ENCODE measurements around the genes RNF175, FGB and FGG.

- RRBS, 2 experiments: no CpG with 5 or more reads among the region's 9 CpGs
Measured at GRCh38 chr4:152071832-152072589, 311.2 kb upstream of the GATB start.

GRCh38 chr4:152072626-152073134 lies 311.9 kb upstream of the GATB start:
- RRBS, 2 experiments: no CpG with 5 or more reads among the region's 10 CpGs

DNA sequence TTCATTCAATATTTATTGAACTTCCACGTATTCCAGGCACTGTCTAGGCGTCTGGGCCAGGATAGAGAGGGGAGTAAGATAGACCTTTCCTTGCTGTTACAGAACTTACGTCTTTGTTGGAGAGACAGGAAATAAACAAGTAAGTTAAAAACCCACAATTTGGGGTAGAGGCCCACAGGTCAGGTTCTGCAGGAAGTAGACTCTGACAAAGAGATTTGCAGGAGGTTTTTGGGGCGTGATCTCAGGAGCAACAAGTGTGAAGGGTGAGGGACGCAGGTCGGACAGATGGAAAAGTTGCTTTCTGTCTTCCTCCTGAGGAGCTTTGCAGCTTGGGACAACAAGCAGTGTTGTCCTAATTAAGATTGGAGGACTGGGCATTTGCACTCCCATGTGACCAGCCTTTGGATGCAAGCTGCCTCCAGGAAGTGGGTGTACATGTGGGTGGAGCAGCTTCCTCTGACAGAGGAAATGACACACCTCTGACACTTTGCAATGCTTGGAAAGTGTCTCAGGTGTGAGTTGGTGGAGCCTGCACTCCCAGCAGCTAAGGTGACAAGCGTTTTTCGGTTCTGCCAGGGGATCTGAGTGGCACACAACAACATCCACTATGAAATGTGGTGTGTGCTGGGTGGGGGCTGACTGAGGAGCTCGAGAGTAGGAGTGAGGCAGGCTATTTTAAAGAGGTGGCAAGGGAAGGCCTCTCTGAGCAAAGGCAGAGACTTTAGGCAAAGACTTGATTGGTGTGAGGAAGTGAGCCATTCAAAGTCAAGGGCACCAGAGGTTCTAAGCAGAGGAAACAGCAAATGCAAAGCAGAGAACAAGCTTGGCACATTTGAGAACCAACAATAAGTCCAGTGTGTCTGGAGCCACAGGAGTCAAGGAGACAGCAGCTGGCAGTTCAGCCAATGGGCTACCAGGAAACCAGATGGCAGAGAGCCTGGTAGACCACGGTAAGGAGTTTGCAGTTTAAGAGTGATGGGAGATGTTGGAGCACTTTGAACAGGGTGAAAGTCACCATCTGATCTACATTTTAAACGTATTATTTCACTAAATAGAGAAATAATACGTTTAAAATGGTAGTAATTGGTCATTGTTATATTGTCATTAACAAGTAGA lies 339.8 kb upstream of the GATB start:
- RRBS, 2 experiments: no CpG with 5 or more reads among the region's 12 CpGs

- RRBS, 2 experiments: no CpG with 5 or more reads among the region's 4 CpGs
Measured at GRCh38 chr4:152324127-152324572, 211.7 kb downstream of the FBXW7 start.

GRCh38 chr4:152584806-152585659 lies 49.1 kb upstream of the FBXW7 start:
- RRBS, 2 experiments: no CpG with 5 or more reads among the region's 9 CpGs

DNA sequence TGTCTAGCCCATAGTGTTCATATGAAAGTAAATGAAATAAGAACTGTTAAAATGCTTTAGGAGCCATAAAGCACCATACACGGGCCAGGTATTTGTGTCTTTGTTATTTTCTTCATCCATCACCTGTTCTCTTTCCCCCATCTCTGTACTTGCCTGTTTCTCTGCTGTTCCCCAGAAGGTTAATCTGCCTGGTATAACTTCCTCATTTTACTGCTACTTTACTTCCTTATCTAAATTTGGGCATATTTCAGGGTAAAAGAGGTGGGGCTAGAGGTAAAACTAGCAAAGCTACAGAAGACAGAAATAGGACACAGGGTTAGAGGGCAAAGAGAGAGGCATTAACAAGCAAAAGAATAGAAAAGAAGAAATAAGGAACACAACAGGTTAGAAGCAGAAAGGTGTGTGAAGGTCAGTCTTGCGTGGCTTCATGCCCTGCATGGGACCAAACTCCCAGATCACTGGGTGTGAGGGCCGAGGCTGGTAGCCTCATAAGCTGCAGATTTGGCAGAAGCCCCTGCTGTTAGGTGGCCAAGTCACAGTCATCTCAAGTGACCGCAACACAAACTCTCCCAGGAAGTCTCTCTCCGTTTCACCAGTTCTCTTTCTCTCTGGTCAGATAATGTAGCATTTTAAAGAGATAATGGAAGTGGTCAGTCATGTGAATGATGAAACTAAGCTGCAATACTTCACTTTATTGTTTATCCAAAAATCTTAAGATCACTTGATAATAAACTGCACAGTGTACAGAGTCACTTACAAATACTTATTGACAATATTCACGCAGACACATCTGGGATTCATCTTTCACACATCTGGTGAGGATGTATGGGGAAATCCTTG lies 16.5 kb downstream of the TMEM154 start:
- RRBS, 2 experiments: no CpG with 5 or more reads among the region's 6 CpGs

DNA sequence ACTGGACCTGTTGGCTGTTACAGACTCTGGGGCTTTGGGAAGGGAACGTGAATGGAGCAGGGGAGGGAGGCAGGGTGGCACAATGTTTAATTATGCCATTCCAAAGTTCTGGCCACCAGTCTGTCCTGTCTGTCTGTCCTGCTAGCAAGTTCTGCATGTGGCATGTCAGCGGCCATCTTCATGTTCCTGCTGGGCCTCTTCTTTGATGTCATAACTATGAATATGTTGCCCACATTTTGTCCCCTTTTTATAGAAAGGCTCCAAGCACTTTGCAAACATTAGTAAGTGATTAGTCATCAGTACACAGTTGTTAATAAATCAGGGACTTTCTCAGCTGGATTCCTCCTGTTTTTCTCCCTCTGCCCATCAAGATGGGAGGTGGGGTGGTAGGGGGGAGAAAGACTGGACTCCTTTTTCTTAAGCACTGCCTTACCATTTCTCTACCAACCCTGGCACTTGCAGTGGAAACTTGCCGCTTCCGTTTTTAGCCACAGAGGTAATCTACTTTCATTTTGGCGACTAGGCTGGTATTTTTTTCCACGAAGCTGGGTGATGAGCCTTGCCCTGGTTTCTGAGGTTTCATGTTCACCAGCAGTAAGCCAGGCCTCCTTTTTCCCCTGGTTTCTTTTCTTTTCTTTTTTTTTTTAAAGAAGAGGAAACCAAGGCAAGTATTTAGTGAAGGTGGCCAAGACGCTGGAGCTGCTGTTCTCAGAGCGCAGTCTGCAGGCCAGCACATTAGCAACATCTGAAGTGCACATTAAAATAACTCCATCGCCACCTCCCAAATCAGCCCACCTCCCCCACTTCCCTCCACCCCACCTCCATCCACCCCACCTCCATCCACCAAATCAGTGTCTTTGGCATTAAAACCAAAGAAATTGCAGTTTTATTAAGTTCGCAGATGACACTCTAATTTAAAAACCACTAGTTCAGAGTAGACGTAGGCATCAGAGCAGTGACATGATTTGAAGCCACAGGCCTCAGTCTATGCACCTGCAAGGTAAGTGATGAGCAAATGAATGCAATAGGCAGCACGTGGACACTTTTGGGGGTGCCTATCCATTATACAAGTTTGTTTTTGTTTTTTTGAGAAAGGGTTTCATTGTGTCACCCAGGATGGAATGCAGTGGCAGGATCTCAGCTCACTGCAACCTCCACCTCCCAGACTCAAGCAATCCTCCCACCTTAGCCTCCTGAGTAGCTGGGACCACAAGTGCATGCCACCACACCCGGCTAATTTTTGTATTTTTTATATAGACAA lies 88.3 kb upstream of the TRIM2 start:
- RRBS, 2 experiments: no CpG with 5 or more reads among the region's 13 CpGs

- RRBS, 2 experiments: no CpG with 5 or more reads among the region's 7 CpGs
Measured at GRCh38 chr4:153265332-153265638, 61.0 kb downstream of the TRIM2 start.

DNA sequence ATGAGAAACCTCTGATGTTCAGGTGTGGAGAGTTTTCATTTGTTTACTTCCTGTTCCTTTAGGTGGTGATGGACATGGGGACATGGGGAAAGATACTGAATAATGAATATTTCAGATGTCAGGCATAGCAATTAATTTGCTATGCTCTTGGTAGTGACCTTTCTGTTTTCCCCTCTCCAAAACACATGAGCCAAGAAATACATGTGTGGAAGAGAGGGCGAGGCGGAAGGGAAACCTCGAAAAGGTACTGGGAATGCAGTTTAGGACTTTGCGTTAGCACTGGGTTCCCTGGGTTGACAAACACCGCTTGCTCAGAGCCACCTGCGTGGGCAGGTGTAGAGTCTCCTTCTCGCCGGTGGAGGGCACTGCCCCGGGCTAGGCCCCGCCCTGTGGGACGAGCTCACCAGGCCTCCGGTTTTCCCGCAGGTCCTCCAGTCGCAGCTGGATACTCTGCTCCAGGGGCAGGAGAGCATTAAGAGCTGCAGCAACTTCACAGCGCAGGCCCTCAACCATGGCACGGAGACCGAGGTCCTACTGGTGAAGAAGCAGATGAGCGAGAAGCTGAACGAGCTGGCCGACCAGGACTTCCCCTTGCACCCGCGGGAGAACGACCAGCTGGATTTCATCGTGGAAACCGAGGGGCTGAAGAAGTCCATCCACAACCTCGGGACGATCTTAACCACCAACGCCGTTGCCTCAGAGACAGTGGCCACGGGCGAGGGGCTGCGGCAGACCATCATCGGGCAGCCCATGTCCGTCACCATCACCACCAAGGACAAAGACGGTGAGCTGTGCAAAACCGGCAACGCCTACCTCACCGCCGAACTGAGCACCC lies 49.4 kb upstream of the MND1 start:
- RRBS, 2 experiments: 75 to 82% methylated on average over 4 of the region's 39 CpGs

DNA sequence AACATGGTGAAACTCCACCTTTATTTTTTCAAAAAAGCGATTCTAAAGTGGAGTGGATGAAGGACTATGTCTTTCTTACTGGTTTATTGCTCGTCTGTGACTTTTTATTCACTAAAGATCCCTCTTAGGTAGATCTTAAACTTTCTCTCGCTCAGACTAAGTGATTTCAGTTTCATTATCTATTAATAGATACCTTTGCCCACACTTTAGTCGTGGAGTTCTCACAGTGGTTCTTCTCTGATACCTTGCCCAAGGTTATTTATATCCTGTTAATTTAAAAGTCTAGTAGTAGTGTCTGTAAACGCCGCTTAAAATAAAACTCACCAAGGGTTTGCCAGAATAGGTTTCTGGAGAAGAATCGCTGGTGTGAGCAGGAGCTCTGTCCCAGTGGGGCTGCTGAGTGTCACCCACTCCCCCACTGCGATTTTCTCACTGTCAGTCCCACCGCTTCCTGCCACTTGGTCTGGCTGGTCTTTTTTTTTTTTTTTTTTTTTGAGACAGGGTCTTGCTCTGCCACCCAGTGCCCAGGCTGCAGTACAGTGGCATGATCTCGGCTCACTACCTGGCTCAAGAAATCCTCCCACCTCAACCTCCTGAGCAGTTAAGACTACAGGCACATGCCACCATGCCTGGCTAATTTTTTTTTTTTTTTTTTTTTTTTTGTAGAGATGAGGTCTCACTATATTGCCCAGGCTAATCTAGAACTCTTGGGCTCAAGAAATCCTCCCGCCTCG lies 26.8 kb upstream of the TMEM131L start:
- RRBS, 2 experiments: no CpG with 5 or more reads among the region's 12 CpGs

- RRBS, 2 experiments: 95 to 96% methylated on average over 3 of the region's 8 CpGs
Measured at GRCh38 chr4:153472818-153473508, 6.8 kb downstream of the TMEM131L start.

DNA sequence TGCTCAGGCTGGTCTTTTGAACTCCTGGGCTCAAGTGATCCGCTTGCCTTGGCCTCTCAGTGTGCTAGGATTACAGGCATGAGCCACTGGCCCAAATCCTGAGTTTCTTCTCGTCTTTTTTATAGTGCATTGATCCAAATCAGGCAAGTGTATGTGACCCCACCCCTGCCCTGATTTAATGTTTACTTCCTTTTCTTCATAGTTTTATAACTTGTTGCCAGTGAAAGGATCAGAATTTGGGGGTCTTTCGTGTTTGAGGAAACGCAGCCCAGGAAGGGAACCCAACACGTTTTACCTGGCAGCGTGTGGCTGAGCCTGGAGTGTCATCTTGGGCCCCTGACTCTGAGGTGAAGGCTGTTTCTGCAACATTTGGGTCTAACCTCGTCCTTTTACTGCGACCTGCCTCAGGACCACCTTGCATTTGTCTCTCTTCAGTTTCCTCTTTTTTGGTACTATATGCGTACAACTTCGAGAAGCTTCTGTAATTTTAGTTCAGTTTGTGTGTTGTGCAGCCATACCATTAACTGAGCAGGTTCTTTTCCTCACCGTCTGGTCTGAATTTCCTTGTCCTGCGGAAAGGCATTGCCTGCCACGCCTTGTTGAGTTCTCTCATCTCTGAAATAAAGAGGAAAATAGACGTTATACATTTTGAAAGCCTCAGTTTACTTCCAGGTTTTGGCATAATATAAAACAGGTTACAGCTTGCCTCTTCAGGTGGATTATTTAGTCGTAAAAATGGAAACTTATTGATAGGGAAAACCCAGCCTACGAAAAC lies 61.5 kb downstream of the TMEM131L start:
- RRBS, 2 experiments: no CpG with 5 or more reads among the region's 16 CpGs

GRCh38 chr4:153539542-153540194 lies 73.5 kb downstream of the TMEM131L start:
- RRBS, 2 experiments: no CpG with 5 or more reads among the region's 15 CpGs

GRCh38 chr4:153570134-153570605 lies 104.0 kb downstream of the TMEM131L start:
- RRBS, 2 experiments: no CpG with 5 or more reads among the region's 9 CpGs

DNA sequence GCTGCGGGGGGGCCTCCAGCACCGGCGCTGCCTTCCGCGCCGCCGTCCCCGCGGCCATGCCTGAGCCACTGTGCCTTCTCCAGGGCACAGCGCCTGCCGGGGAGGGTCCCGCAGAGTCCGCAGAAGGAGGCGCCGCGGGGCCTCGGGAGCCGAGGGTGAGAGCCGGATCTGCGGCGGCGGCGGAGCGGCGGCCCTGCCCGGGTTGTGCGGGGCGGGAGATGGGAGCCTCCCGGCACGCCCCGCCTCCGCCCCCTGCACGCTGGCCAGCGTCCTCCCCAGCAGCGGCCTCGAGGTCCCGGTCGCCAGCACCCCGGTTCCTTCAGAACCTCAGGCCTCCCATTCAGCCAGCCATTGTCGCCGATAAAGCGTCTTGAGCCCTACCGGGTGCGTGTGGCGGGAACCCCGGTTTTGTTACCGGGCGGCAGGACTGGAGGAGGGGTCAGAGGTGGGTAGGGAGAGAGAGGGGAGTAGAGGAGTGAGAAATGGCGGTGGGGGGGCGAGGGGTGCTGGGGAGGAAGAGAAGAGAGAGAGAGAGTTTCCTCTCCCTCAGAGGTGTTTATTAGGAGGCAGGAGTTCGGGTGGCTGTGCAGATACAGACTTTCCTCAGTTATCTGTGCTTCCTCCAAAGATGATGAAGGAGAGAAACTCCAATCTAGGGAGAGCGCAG lies at the start of gene RNF175:
Gene RNF175, minus strand, starts transcription at position 220 of the 667 bp plus-strand sequence.
- RRBS, 2 experiments: 36 to 55% methylated on average over 40 of the region's 52 CpGs

DNA sequence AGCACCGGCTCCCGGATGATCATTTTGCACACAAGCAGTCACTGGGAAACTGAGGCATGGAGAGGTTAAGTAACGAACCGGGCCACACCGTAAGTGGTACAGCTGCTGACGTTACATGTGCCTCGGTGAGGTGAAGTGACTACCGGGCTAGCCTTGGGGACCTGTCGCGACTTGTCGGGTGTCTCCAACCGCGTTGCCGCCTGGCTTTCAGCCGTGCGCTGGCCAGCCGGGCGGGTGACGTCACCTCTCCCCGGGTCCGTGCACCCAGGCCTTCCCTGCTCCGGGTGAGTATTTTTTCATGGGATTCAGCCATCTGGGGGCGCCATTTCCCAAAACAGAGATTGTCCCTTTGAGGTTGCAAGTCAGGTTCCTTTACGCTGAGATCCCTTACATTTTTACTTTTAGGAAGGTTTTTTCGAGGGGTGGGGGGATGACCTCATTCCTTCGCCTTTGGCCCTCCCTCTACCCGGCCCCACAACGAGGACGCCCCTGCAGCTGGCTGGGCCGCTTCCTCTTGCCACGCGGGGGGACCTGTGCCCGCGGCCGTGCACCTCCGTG lies 3.4 kb upstream of the SFRP2 start:
- RRBS, 2 experiments: 22 to 30% methylated on average over 13 to 14 of the region's 36 CpGs

GRCh38 chr4:154562423-154563282 lies at the start of gene FGB:
Gene FGB (plus strand): TSS chr4:154563011.
- RRBS, 2 experiments: no CpG with 5 or more reads among the region's 3 CpGs

DNA sequence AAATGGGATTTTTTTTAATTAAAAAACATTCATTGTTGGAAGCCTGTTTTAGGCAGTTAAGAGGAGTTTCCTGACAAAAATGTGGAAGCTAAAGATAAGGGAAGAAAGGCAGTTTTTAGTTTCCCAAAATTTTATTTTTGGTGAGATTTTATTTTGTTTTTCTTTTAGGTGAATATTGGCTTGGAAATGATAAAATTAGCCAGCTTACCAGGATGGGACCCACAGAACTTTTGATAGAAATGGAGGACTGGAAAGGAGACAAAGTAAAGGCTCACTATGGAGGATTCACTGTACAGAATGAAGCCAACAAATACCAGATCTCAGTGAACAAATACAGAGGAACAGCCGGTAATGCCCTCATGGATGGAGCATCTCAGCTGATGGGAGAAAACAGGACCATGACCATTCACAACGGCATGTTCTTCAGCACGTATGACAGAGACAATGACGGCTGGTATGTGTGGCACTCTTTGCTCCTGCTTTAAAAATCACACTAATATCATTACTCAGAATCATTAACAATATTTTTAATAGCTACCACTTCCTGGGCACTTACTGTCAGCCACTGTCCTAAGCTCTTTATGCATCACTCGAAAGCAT lies 6.6 kb downstream of the FGB start:
- RRBS, 2 experiments: no CpG with 5 or more reads among the region's 5 CpGs

DNA sequence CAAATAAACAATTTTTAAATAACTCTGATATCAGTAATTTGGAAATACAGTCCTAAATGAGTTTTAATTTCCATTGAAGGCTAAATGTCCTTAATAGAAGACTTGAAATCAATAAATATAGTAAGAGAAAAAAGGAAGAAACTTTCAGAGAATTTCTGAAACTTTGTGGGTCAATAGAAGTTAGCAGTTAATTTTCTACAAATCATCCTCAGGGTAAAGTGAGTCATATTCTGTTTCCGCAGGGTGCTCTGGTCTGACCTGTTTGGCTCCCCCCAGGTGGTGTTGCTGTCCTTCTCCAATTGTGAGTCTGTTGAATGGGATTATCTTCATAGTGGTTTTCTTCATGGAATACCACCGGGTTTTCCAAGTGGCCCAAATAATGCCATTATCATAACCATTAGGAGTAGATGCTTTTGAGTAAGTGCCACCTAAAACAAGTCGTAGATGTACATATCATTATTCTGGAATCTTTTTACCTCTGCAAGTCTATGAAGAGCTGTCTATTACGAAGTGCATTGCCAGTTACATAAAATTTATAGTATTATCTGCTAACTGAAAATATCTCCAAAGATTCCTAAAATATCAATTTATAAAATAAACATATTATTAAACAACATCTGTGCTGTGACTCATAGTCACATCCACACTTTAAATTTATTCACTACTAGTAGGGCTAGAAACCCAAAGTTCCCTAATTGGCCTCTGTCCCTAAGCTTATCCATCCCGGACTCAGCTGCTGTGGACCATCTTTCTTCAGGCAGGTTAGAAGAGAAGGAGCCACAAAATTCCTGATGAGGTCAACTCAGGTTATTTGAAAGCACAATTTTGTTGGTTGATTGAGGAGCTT lies 7.6 kb downstream of the FGG start:
- RRBS, 2 experiments: no CpG with 5 or more reads among the region's 5 CpGs

DNA sequence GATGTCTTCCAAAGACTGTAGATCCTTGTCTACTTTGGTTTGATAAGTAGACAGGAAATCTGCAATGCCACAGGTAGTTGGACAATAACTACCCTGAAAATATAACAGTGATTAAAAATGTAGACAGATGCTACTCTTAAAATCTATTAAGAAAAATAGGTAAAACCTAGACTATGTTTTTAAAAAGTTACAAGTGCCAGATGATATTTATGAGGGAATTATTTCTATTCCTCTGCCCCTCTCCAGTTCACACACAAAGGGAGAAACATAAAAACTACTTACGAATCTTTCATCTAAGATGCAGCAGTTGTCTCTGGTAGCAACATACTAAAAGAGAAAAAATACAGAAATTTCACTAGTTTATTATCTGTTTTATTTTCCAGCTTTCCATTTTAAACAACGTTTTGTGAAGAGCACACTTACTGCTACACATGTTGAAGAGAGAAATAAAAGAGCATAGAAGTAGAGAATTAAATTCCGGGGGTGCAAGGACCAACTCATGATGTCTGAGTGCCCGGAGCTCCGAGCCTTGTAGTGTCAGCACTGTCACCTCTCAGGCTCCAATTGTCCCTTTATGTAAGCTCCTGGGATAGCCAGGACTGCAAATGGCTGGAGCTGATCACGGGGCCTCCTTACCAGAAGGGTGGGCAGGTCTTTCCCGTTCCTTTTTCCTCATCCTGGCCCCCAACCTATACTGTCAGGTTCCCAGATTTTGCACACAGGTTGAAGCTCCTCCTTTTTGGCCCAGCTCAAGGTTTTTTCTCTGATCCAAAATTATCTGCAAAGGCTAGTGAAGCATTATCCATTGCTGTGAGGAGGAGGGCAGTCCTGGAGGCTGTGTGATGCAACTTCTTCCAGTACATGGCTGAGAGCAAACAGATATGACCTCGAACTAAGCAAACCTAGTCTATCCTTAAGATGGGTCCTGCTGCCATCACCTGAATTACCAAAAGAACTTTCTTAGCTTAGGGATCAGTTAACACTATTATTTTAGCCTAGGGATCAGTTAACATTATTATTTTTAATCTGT lies at the start of gene FGG:
Gene FGG, minus strand, starts transcription at position 548 of the 1,030 bp plus-strand sequence.
- RRBS, 2 experiments: no CpG with 5 or more reads among the region's 8 CpGs

Measured in LNCaP clone FGC (cell line).